Astrocyte (in vitro differentiated cells and primary cell): ENCODE measurements around a stretch of chr1.

- PRO-cap = no peak
- RRBS, 2 experiments = no CpG with 5 or more reads among the region's 5 CpGs
These were observed 141.3 kb upstream of the IRF2BP2 start for GRCh38 chr1:234751065-234751896.

GRCh38 chr1:234845639-234845838 is 235.6 kb upstream of the IRF2BP2 start:
- PRO-cap = no peak
- RRBS, 2 experiments = no CpG with 5 or more reads among the region's 4 CpGs

DNA sequence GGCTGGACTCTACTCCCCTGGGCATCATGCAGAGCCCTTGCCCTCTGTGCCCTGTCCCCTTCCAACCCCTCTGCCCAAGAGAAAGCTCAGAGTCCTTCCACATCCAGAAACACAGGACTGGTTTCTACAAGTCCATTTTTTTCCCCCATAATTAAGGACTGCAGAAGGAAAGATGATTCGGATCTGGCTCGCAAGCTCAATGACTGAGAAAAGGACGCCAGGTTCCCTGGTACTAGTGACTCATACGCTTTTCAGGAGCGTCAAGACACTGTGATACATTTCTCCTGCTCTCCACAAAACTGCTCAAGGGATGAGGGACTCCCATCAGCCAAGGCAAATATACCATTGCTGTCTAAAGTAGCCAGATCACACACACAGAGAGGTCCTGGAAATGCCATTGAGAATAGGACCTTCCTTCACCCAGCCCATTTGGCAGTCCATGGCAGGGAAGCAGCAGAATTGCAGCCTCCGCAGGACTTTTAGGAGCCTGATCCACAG is 253.5 kb upstream of the IRF2BP2 start:
- PRO-cap = no peak
- RRBS, 2 experiments = no CpG with 5 or more reads among the region's 6 CpGs

DNA sequence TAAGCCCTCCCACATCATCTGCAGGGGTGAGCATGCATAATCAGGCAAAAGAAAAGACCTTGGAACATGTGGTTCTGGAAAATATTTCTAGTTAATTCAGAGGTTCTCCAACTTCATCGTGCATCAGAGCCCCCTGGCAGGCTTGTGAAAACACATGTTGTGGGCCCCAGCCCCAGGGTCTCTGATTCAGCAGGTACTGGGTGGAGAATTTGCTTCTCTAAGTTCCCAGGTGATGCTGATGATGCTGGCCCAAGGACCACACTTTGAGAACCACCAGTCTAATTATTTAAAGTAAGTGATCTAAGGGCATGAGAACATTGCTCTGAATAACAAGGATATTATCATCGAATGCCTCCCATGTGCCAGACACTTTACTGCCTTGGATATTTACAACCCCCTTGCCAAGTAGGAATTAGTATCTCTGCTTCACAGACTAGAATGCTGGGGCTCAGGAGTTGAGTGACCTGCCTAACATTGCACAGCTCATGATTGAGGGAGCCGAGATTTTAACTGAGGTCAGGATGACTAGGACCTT is 231.0 kb downstream of the TOMM20 start:
- PRO-cap = no peak
- RRBS, 2 experiments = no CpG with 5 or more reads among the region's 3 CpGs

DNA sequence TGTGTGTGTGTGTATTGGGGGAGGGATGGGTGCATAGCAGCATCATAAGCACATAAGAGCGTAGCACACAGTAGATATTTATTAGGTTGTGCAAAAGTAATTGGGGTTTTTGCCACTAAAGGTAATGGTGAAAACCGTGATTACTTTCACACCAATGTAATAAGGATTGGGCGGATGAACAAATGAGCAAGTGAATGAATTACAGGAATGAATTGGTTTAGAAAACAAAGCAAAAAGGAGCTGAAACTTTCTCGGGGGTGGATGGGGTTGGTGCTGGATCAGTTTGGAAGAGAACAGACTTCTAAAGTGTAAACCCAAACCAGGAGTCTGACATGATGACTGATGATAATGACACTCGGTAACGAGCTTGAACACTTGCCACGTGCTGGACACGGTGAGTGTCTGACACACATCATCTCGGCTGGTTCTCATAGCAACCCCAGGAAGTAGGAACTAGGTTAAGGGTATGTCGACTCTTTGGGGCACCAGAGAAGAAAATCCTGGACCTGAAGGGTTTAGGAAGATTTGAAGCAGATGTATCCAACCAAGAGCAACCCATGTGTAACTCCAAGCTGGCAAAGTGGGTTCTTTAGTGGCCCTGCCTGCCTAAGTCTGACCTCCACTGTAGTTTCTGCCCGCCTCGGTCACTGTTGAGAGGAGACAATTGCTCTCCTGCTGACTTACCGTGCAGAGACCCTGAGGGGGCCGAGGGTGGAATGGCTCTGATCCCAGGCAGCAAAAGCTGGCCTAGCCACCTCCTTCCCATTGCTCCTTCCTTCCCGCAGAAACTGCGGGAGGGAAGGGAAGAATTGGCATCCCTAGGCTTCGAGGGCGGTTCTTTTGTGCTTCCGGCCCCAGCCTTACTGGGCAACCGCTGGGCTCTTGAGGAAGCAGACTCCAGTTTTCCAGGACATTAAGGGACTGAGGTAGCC is 156.2 kb downstream of the TOMM20 start:
- PRO-cap = no peak
- RRBS, 2 experiments = no CpG with 5 or more reads among the region's 20 CpGs

DNA sequence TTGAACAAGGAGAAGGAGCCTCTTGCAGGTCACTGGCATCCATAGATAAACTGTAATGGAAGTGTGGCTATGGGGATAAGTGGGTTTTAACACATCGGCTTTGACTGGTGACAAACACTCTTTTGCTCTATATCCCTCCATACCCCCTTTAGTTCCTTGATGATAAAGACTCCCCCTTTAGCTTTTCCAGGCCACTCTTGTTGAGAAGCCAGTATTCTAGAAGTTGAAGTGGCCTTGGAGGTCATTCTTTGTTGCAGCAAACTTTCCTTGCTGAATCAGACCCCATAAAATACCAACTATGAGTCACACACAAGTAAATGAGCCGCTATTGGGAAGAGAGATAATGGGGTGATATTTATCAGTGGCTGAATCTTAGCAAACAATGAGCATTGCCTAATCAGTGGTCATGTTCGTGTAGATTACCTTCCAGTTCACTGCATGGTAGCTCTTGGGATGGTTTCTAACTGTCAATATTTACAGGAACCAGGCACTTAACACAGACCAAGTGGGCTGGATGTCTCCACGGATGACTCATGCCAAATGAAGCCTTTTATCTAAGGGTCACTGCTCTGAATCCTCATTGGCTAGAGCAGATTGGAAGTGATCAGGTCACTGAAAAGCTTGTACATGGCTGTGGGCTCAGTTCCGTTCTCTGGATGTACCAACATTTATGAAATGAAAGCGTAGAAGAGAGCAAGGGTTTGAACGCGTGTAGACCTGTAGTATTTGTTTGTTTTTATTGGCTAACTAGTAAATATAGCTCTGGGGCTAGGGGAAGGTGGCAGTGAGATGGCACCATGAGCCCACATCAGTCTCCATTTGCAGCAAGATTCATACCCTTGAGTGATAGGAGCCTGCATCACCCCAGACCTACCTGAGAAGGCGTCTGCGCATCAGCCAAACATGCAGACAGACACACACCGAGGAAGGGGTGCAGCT is 153.5 kb downstream of the TOMM20 start:
- PRO-cap = no peak
- RRBS, 2 experiments = no CpG with 5 or more reads among the region's 11 CpGs

DNA sequence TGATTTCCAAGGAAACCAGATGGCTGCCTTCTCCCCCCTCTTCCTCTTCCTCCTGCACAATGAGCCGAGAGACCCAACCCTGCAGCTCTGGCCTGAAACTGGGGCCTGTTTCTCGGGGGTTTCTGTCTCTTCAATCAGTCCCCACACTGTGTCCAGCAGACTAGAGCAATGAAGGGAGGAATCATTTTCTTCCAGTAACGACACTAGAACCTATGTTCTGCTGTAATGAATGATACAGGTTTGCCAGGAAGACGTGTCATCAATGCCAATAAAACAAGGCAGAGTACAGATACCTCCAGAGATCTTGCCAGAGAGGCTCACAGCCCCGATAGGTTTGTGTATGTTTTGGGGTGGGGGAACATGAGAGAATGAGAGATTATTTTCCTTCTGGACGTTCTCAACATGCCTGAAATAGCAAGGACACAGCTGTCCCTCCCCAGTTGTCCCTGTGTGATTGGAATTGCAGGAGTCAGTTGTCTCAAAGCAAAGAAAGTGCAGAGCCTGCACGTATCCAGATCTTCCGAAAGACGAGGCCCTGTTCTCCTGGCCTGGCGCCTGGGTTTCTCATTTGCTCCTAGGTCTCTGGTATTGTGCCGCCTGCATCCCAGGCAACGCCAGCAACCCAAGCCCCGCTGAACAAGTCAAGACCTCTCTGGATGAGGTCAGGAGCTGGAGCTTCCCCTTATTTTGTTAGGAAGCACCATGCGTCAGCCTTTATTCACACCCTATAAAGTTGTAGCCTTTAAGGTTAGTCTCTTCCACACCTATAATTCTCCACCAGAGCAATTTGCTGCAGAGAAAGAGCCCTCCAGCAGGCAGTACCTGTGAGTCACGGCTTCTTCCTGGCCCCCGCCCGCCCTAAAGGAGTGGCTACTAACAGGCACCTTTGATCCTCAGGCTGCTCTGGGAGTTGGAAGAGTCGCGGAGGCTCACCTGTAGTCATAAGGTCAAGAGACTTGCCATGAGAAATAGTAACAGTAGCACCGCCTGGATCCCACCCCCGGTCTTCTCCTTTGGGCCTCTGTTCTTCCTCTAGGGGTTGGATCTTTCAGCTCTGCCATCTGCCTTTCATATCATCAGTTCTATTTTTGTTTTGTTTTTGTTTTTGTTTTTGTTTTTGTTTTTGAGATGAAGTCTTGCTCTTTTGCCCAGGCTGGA is 130.5 kb downstream of the TOMM20 start:
- PRO-cap = no peak
- RRBS, 2 experiments = no CpG with 5 or more reads among the region's 21 CpGs

DNA sequence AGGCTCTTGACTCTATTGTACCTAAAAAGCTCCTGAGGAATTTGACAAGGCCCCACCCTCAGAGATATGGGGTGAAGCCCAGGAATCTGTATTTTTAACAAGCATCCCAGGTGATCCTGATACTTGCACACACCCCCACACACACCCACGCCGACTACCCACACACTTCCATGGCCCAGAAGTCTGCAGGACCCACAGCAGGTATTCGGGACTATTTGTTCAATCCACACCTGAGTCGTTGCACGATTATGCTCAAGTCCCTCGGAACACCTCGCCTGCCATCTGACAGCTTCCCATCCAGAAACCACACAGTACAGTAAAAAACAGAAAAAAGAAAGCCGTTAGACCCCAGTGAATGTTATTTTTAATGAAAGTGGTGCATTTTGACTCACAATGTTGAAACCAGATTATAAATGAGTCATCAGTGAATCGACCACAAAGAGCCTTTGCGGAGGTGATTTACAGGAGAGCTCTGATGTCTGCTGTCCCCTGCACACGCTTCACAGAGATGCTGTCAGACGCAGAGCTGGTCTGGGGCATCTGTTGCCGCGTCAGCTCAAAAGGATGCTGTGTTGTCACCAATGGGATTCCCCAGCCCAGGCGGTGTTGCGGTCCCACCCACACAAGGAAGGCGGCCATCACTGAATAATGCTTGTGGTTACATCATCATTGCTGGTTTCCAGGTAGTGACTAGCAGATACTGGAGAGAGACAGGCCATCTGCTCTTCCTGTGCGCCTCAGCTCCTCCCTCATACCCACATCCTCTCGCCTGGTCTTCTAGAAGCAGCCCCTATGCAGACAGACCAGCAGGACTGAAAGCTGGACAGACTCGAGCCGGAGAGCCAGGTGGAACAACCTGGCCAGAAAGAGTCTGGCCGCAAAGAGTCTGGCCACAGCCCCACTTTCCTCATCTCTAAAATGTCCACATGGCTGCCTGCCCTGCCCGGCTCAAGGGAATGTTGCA is 116.9 kb downstream of the TOMM20 start:
- PRO-cap = no peak
- RRBS, 2 experiments = 94% methylated on average over 2 of the region's 23 CpGs; no CpG with 5 or more reads in 1 of the 2 experiments

GRCh38 chr1:235015803-235016219 is 112.8 kb downstream of the TOMM20 start:
- PRO-cap = no peak
- RRBS, 2 experiments = no CpG with 5 or more reads among the region's 3 CpGs

DNA sequence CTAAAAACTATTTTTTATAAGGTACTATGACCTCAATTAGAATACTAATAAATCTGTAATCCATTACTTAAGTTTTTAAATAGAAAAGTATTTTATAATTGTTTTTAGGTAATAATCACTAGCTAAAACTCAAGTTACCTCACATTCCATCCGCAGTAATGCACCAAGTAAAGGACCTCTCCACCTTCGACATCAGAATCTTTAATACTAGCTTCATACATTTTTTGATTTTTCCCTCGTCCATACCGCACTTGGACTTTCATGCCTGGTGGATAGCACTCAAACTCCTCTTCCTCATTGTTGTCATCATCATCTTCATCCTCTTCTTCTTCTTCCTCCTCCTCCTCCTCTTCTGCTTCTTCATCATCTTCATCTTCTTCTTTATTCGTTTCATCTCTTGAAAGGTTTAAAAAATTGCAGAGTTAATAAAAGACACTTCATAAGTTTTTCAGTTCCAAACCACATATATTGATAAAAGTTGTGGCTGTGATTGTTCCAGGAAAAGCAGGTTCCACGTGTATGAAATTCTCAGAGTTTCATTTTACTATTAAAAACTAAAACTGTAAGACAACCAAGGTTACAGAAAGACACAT is 52.7 kb upstream of the RBM34 start:
- PRO-cap = no peak
- RRBS, 2 experiments = no CpG with 5 or more reads among the region's 6 CpGs

- PRO-cap = no peak
- RRBS, 2 experiments = no CpG with 5 or more reads among the region's 1 CpG
These were observed 58.7 kb upstream of the RBM34 start for GRCh38 chr1:235219644-235220199.

GRCh38 chr1:235301903-235302148 is 26.2 kb downstream of the ARID4B start:
- PRO-cap = no peak
- RRBS, 2 experiments = no CpG with 5 or more reads among the region's 7 CpGs

- PRO-cap = bidirectional peak, plus-strand start at chr1:235329396, minus-strand start at chr1:235329142; bidirectional peak, plus-strand start at chr1:235329824, minus-strand start at chr1:235329550
- RRBS, 2 experiments = 5% methylated on average over 3 of the region's 26 CpGs; no CpG with 5 or more reads in 1 of the 2 experiments
These were observed 973 bp downstream of the GGPS1 start for GRCh38 chr1:235329112-235329973.

DNA sequence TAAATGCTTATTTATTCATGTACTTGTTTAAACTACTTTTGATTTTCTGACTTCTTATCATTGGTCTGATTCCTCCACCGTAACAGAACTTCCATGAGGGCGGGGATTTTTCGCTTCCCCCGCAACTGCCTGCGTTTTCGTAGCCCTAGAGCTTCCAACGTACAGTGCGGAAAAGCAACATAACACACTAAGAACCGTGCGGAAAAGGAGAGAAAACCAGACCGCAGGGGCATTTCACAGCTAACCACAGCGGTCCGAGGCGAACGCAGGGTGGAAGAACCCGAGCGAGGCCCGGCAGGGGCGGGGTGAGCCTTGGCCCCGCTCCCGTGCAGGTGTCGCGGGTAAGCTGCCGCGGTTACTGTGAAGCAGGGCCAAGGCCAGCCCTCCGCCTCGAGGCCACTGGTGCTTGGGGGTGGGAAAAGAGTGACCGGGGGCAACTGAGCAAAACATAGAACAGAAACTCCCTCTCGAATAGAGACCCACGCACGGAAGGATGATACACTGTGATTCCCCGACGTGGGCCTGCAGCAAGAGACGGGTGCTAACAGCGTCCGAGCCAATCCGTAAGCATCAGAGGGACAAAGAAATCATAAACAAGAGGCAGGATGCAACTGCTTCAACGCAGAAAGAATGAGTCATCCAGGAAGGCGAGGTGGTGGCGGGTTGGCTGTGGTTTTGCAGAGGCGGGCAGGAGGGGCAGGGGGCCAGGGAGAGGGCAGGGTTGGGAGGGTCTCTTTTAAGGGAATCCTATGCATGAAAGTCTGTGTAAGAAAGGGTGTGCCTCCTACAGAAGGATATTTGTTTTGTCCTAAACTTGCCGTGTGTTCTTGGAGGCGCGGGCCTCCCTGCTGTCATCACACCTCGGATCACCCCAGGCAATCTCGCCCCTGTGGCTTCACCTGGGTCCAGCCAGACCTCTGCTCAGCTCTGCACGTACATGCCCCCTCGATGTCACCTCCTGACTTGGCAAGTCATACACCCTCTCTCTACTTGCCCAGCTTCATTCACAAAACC is 7.4 kb downstream of the GNG4 start:
- PRO-cap = no peak
- RRBS, 2 experiments = no CpG with 5 or more reads among the region's 48 CpGs

- PRO-cap = no peak
- RRBS, 2 experiments = no CpG with 5 or more reads among the region's 23 CpGs
These were observed 1.5 kb upstream of the GNG4 start for GRCh38 chr1:235650877-235651593.

- PRO-cap = no peak
- RRBS, 2 experiments = no CpG with 5 or more reads among the region's 2 CpGs
These were observed 10.9 kb downstream of the LYST start for GRCh38 chr1:235855801-235856178.

- PRO-cap = no peak
- RRBS, 2 experiments = no CpG with 5 or more reads among the region's 16 CpGs
These were observed 23.0 kb downstream of the NID1 start for GRCh38 chr1:236041743-236042479.

- PRO-cap = unidirectional peak, plus-strand start at chr1:236064172
- RRBS, 2 experiments = 2 to 3% methylated on average over 17 to 18 of the region's 53 CpGs
These were observed 970 bp downstream of the NID1 start for GRCh38 chr1:236063618-236064622.

- PRO-cap = no peak
- RRBS, 2 experiments = no CpG with 5 or more reads among the region's 4 CpGs
These were observed 64.0 kb upstream of the LGALS8 start for GRCh38 chr1:236459839-236460168.

- PRO-cap = no peak
- RRBS, 2 experiments = no CpG with 5 or more reads among the region's 11 CpGs
These were observed 31.8 kb downstream of the LGALS8 start for GRCh38 chr1:236555484-236556004.